HT1080 (cell line): ENCODE data around the genes PLK4 and PGRMC2.

GRCh38 chr4:123478683-123479587 is 82.3 kb downstream of the SPRY1 start:
RAMPAGE:
- cytosol, long total RNA: no peak
- long total RNA: no peak
- nucleus, long total RNA: no peak

RAMPAGE:
- cytosol, long total RNA: no peak
- long total RNA: no peak
- nucleus, long total RNA: no peak
Observed at GRCh38 chr4:123832768-123833302, 436.2 kb downstream of the SPRY1 start.

DNA sequence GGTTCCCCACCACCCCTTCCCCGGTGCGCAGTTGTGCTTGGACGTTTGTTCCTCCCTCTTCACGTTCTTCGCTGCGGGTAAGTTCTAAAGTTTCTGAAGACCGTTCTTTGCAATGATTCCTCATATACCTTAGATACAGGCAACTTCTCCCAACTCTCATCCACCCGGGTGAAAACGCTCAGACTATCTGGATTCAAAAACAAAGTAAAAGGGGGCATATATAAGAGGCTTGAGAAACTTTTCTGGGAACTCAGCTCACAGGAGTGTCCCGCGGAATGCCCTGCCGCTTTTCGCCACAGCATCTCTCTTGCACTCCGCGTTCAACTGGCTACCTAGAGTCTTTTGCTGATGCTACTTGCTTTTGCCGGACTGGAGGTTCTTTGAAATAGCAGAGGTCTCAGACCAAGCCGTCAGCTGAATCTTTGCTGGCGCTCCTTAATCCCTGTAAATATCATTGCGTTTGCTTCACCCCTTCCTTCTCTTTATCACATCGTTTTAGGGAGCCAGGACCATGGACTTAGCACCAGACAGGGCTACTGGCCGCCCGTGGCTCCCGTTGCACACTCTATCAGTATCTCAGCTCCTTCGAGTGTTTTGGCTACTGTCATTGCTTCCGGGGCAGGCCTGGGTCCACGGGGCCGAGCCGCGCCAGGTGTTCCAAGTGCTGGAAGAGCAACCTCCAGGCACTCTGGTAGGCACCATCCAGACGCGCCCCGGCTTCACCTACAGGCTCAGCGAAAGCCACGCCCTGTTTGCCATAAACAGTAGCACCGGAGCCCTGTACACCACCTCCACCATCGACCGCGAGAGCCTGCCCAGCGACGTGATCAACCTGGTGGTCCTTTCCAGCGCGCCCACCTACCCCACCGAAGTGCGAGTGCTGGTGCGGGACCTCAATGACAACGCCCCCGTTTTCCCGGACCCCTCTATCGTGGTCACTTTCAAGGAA is 1.4 kb downstream of the FAT4 start:
RAMPAGE:
- cytosol, long total RNA: no peak
- long total RNA: no peak
- nucleus, long total RNA: no peak

GRCh38 chr4:125317337-125318172 is 2.8 kb downstream of the FAT4 start:
RAMPAGE:
- cytosol, long total RNA: no peak
- long total RNA: no peak
- nucleus, long total RNA: no peak

DNA sequence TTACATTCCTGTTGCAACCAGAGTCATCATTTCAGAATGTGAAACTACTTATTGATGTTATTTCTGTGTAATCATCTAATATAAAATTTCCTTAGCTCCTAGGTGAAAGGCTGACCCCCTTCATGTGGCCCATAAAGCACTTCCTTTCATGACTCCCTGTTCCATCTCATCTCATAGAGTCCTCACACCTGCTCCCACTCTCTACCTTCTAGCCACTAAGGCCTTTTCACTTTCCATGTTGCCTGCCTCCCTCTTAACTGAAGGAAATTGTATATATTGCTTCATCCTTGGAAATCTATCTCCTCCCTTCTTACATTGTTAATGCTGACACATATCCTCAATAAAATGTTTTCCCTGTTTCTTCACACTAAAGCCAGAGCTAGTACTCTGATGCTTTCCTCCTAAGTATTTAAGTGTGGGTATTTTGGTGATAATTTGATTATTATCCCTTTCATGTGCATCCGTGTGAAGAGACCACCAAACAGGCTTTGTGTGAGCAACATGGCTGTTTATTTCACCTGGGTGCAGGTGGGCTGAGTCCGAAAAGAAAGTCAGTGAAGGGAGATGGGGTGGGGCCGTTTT is 830.1 kb downstream of the FAT4 start:
RAMPAGE:
- cytosol, long total RNA: no peak
- long total RNA: no peak
- nucleus, long total RNA: no peak

RAMPAGE:
- cytosol, long total RNA: no peak
- long total RNA: no peak
- nucleus, long total RNA: no peak
Observed at GRCh38 chr4:126778319-126778838, 854.4 kb upstream of the INTU start.

GRCh38 chr4:126955559-126956652 is 676.9 kb upstream of the INTU start:
RAMPAGE:
- cytosol, long total RNA: no peak
- long total RNA: no peak
- nucleus, long total RNA: no peak

GRCh38 chr4:126956653-126957407 is 675.9 kb upstream of the INTU start:
RAMPAGE:
- cytosol, long total RNA: no peak
- long total RNA: no peak
- nucleus, long total RNA: no peak

RAMPAGE:
- cytosol, long total RNA: no peak
- long total RNA: no peak
- nucleus, long total RNA: no peak
Observed at GRCh38 chr4:127781306-127781617, 860 bp upstream of the HSPA4L start.

DNA sequence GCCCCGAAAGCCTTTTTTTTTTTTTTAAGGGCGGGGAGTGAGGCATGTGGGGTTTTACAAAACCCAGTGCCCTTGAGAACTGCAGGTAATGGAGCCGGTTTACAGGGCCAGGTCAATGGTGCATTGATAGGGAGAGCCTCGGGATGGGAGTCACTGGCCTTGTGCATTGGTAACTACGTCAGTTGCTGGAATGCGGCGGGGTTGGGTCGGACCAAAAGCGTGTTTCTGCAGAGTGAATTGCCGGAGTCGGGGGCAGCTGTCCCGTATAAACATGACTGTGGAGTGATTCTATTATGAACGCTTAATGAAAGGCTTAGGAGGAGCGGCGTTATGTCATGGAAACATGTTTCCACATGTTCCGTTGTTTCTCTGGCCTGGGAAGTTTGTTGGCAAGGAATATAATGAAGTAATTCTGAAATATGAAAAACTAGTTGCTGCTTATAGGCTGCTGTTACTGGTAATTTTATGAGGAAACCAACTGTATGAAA is 1.1 kb downstream of the HSPA4L start:
RAMPAGE:
- cytosol, long total RNA: no peak
- long total RNA: no peak
- nucleus, long total RNA: no peak

RAMPAGE:
- cytosol, long total RNA: no peak
- long total RNA: no peak
- nucleus, long total RNA: no peak
Observed at GRCh38 chr4:127870526-127871373, 9.9 kb upstream of the PLK4 start.

GRCh38 chr4:127880372-127881847 is at the start of gene PLK4:
PLK4 (plus strand) TSS chr4:127880893.
RAMPAGE:
- cytosol, long total RNA: start-site peak on the plus strand at chr4:127880899-127880924, 119 and 137 reads in 2 replicates
- long total RNA: start-site peak on the plus strand at chr4:127880916-127880924, 53 reads
- nucleus, long total RNA: start-site peak on the plus strand at chr4:127880890-127880934, 32 and 47 reads in 2 replicates

DNA sequence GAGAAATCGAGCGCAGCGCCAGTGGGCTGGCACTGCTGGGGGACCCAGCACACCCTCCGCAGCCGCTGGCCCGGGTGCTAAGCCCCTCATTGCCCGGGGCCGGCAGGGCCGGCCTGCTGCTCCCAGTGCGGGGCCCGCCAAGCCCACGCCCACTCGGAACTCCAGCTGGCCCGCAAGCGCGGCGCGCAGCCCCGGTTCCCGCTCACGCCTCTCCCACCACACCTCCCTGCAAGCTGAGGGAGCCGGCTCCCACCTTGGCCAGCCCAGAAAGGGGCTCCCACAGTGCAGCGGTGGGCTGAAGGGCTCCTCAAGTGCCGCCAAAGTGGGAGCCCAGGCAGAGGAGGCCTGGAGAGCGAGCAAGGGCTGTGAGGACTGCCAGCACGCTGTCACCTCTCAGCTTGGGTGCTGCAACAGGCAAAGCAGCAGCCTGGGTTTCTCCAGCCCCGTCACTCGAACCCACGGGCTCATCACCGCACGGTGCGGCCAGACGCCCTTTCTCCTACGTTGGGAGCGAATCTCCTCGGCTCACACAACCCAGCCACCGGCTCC is 493 bp downstream of the MFSD8 start:
RAMPAGE:
- cytosol, long total RNA: no peak
- long total RNA: no peak
- nucleus, long total RNA: no peak

DNA sequence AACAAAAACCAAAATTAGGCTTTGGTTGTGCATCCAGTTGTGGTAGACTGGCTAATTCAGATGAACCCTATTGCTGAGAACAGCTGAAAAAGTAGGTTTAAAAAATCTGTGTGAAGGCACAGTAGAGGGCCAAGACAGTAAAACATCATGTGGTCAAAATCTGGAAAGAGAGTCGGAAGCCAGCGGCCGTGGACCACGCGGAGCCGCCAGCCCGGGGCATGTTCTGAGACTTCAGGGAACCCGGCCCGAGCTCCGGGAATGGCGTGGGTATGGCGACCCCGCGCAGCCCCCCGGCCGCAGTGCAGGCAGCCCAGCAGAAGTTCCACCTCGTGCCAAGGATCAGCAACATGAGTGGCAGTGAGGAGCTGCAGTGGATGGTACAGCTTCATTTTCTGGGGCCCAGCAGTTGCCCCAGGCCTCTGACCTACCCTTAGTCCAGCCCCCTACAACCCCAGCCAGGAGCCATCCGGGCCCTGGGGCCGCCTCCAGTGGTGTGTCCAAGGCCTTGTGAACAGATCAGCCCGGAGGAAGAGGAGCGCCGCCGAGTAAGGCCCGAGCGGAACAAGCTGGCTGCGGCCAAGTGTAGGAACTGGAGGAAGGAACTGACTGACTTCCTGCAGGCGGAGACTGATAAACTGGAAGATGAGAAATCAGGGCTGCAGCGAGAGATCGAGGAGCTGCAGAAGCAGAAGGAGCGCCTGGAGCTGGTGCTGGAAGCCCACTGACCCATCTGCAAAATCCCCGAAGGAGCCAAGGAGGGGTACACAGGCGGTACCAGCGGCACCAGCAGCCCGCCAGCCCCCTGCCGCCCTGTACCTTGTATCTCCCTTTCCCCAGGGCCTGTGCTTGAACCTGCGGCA is 94.3 kb downstream of the LARP1B start:
RAMPAGE:
- cytosol, long total RNA: no peak
- long total RNA: no peak
- nucleus, long total RNA: no peak

GRCh38 chr4:128286909-128287879 is at the start of gene PGRMC2:
PGRMC2 (minus strand) TSS chr4:128287813.
RAMPAGE:
- cytosol, long total RNA: no peak
- long total RNA: no peak
- nucleus, long total RNA: no peak

DNA sequence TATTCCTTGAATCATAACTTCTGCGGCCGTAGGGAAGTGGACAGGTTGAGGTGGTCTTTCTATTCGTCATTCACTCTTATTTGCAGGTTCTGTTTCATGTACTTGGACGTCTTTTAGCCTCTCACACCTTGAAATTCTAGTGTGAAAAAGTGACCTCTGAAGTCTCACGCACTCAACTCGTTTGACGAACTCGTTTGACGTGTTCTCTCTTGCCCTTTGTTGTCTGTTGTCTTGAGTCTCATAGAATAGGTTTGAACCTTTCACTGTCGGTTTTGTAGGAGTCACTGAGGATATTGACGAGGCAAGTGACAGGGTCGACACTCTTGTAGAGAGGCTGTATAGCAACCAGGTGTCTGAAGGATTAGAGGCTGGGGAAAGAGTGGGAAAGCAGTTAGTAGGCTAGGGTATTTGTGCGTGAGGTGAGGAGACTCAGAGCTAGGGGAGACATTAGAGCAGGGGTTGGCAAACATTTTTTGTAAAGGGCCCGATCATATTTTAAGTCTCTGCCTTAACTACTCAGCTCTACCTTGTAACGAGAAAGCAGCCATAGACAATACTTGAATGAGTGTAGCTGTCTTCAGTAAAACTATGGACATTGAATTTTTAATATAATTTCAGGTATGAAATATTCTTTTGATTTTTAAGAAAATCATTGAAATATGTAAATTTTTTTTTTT is 1.2 kb upstream of the PGRMC2 start:
RAMPAGE:
- cytosol, long total RNA: no peak
- long total RNA: no peak
- nucleus, long total RNA: no peak

RAMPAGE:
- cytosol, long total RNA: no peak
- long total RNA: no peak
- nucleus, long total RNA: no peak
Observed at GRCh38 chr4:128469745-128470466, 182.3 kb upstream of the PGRMC2 start.

RAMPAGE:
- cytosol, long total RNA: no peak
- long total RNA: no peak
- nucleus, long total RNA: no peak
Observed at GRCh38 chr4:128524308-128524685, 236.7 kb upstream of the PGRMC2 start.

DNA sequence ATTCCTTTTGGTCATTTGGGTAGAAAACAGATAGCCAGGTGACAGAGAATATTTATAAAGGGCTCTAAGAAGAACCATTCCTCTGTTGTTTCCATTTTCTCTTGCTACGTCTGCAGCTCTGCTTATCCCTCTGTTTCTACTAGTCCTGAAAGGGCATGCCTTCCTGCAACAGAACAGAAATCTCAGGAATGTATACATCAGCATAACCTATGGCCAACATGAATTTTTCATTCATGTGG is 15.3 kb upstream of the JADE1 start:
RAMPAGE:
- cytosol, long total RNA: no peak
- long total RNA: no peak
- nucleus, long total RNA: no peak

RAMPAGE:
- cytosol, long total RNA: no peak
- long total RNA: no peak
- nucleus, long total RNA: no peak
Observed at GRCh38 chr4:128831460-128832269, 22.2 kb downstream of the JADE1 start.